ENCODE data around the genes PRG2 and ZFP91.

DNA sequence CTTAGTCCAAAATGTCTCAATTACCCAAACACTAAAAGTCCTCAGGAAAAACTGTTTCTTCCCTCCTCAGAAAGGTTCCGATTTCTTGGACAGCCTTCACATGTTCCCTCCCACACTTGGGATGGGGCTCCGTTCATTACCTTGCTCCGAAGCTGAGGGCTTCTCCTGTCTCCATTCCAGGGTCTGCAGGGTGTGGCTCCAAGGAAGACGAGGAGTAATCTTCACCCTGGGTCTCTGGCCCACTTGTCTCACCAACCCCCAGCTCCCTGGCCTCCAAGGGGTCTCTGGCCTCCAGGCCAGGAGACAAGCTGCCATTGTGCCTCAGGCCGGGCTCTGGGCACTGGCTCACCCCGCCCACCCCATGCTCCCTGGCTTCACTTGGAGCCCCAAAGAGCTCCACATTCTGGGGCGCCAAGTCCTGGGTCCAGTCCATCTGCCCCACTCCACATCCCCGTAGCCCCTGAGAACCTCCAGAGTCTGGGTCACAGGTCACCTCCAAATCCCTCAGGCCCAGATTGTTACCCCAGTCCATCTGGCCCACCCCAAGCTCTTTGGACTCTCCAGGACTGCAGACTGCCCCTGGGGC lies 16.4 kb downstream of the TNKS1BP1 start:
- RRBS = no CpG with 5 or more reads among the region's 8 CpGs

DNA sequence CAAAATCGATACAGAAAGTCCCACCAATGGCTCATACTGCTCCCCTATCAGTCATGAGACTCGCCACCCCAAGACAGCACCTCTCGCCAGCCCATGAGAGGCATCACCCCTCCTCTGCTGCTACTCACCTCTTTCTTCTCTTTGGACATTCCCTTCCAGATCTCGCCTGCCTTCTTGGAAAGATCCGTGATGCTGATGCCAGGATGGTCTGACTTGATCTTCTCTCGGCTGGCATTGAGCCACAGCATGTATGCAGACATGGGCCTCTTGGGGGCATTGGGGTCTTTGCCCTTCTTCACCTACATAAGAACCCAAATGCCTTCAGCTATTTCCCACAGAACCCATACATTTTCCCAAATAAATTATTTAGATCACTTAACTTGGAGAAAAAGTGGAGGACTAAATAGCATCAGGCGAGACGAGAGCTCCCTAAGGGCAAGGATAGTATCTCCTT lies 2.9 kb upstream of the TNKS1BP1 start:
- RRBS = no CpG with 5 or more reads among the region's 8 CpGs

GRCh38 chr11:57390344-57390899 lies at the start of gene PRG2:
Gene PRG2 (minus strand): TSS chr11:57390650.
- RRBS = no CpG with 5 or more reads among the region's 4 CpGs

- RRBS = no CpG with 5 or more reads among the region's 7 CpGs
Observed at GRCh38 chr11:57474084-57474410, 13.7 kb downstream of the RTN4RL2 start.

GRCh38 chr11:57497252-57498210 lies 18.0 kb downstream of the SLC43A1 start:
- RRBS = no CpG with 5 or more reads among the region's 16 CpGs

DNA sequence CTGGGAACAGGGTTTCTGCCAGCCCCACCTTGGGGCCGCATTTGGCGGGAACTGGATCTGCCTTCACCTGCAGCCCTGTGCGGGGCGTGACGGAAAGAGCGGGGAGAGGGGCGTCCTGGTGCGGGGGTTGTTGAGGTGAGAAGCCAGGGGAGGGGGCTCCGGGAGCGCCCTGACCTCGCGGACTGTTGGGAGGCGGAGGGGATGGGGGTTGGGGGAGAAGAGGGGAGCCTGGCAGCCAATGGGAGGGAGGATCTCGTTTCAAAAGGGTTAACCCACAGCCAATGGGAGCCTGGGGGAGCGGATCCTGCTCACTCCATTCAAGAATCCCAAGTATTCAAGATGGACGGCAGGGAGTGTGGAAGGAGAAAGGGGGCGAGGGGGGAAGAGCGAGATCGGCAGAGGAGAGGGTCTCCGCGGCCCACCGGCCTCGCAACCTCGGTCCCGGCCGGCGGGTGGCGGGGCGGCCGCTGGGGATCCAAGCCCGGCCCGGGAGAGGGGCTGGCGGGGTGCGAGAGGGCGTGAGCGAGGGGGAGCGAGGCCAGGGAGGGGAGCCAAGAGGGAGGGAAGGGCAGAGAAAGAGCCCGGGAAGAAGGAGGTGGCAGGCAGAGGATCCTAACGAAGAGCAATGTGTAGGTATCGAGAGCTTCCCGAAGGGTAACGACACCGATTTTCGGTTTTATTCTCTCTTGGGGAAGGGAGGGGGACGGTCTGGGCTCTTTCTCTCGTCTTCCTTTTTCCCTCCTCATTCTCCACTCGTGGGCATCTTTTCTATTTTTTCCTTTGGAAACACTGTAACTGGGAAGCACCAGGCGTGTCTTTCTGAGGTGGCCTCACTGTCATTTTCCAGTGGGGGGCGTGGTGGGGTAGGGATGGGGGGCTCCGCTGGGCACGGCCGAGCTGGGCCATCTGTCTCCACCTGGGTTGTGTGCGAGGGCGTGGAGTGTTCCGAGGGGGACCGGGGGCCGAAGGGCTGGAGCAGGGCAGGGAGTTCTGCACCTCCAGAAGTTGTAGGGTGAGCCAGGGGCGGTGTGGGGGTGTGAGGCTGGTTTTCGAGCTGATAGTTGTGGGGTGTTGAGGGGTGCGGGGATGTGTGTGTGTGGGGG lies 11.3 kb downstream of the YPEL4 start:
- RRBS = 2% methylated on average over 4 of the region's 60 CpGs

DNA sequence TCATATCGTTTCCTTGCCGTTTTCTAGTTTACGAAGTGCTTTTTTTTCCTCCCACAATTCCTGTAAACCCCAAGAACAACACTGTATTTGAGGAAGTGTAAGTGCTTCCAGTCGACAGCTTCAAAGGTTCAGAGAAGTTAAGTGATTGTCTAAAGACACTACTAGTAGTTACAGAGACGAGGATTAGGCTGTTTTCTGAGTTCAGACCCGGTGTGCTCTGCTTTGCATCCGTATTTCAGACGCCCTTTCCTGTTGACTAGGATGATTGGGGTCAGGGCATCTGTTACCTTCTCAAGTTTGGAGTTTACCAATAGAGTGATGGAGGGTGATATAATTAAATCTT lies 428 bp downstream of the CLP1 start:
- RRBS = no CpG with 5 or more reads among the region's 8 CpGs

DNA sequence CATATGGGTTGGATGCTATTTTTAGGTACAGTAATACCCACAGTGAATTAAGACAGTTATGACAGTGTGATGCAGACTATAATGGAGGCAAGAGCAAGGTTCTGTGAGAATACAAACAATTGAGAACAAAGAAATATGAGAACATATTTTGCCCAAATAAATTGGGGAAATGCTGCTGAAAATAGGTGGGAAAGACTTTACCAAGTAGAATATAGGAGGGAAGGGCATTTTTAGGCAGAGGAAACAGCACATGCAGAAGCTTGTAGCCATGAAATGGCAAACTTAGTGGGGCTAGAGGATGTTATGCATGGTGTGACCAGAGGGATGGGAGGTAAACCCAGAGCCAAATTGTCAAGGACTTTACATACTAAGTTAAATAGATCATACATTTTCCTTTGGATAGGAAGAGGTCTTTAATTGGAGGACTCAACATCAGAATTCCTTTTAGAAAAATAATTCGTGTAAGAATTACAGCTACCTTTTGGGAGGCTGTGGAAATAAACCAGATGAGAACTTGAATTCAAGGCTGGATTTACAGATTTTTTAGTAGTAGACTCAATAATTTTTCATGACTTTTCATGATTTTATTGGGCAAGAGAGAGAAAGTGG lies 15.0 kb downstream of the ZDHHC5 start:
- RRBS = no CpG with 5 or more reads among the region's 1 CpG

DNA sequence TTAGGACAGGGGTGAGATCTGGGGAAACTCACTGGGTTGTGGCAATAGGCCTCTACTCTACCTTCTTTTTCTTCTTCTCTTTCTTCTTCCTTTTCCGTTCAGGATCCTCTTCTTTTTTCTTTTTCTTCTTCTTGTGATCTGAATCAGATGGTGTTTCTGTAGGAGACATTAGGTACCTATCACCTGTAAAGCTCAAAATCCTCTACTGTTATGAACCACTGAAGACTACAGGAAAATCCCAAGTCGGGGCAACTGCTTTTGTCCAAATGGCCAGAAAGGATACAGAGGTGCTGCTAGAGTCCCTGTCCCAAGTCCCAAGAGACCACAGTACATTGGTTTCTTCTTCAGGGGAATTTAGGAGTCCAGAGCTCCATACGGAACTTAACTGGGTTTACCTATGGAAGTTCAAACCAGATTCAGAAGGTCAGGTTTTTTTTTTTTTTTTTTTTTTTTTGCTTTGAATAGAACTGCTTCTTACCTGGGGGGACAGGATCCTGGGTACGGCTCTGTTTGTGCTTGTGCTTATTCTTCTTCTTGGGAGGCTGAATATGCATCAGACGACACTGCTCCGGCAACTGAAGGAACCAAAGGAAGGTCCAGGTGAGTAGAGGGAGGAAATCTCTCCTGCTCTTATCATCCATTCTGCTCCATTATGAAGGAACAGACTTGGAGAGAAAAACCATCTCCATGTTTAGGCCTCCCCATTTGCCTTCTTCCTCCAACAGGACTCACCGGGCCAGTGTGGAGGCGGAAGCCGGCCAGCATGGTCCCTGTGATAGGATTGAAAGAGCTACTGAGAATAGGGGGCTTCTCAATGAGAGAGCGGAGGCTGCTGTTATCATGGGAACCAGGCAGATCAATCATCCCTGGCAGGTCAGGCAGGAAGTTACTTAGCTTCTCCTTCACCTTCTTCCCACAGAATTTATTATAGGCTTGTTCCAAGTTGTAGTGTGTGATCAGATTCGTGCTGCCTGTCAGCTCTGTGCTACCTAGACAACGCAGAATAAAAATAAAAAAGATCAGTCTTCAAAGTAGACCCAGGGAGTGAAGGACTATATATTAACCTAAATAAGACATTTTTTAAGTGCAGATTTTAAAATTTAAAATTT lies 7.4 kb downstream of the MED19 start:
- RRBS = no CpG with 5 or more reads among the region's 12 CpGs

- RRBS = no CpG with 5 or more reads among the region's 4 CpGs
Observed at GRCh38 chr11:57740814-57741078, 545 bp upstream of the SELENOH start.

DNA sequence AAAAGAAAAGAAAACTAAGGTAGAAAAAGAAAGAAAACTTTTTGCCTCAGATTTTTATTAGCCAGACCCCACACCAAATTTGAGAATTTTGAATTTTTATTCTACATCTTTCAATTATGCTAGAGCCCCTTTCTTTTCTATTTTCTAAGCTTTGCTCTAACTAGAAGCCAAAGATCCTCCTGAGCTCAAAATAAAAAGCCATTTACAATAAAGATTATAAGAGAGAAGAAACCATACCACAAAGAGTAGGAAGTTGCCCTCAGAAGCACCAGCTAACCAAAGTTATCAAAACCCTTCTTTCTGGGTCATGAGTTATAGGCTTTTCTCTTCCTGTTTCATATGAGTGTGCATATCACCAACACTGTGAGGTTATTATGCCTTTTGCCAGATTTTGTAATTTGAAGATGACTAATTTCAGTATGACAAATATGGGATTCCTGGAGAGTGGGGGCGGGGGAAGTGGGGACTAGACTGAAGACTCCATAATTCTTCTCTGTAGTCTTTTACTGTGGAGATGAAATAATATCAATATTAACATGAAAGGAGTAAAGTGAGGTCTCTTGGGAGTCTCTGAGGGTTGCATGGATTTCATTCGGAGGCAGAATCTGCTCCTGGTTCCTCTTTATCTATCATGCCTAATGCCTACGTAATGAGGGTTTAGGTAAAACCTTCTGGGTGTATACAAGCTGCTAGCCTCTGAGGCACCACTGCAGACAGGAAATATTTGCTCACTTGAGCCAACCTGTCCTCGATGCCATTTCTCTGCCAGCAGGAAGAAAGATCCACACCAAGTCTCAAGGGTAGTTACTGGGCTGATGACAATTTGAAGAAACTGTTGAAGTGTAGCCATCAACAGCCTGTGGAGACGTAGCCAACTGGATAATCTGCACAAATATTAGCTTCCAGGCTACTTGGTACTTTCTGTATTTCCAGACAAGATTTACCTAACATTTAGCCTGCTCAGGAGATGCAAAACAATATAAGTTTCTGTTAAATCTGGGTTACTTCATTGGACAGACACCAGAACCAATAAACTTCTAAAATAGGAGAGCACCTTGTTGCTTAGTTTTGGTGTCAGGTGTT lies 2.0 kb downstream of the LPXN start:
- RRBS = no CpG with 5 or more reads among the region's 5 CpGs

- RRBS = 6% methylated on average over 1 of the region's 34 CpGs
Observed at GRCh38 chr11:58579048-58579325, at the start of gene ZFP91. Gene ZFP91 (plus strand): TSS chr11:58579063.

- RRBS = no CpG with 5 or more reads among the region's 3 CpGs
Observed at GRCh38 chr11:58641363-58641755, 18.9 kb downstream of the CNTF start.

GRCh38 chr11:59135912-59136357 lies 6.7 kb upstream of the FAM111A start:
- RRBS = 2% methylated on average over 7 of the region's 17 CpGs

GRCh38 chr11:59172700-59173028 lies 732 bp downstream of the DTX4 start:
- RRBS = 3% methylated on average over 2 of the region's 19 CpGs

DNA sequence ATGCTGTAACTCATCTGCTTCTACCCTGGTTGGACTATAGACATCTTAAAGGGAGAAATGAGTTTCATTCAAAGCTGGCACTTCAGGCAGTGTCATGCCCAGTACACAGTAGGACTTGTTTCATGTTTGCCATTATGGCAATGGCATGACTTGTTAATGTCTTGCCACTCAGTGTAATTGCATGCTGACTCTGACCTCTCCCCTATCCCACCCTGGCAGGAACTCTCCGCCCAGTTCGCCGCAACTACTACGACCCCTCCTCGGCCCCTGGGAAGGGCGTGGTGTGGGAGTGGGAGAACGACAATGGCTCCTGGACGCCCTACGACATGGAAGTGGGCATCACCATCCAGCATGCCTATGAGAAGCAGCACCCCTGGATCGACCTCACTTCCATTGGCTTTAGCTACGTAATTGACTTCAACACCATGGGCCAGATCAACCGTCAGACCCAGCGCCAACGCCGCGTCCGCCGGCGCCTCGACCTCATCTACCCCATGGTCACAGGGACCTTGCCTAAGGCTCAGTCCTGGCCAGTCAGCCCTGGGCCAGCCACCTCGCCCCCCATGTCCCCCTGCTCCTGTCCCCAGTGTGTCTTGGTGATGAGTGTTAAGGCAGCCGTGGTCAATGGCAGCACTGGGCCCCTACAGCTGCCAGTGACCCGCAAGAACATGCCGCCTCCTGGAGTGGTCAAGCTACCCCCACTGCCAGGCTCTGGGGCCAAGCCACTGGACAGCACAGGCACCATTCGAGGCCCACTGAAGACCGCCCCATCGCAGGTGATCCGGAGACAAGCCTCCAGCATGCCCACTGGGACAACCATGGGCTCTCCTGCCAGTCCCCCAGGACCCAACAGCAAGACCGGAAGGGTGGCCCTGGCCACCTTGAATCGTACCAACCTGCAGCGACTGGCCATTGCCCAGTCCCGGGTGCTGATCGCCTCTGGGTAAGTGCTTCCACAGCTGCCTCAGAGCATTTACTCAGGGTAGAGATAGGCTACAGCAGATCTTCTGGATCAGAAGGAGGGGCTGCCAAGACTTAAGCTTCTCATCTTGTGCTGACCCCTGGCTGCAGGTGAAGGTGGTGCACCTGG lies 9.9 kb downstream of the DTX4 start:
- RRBS = 95% methylated on average over 5 of the region's 33 CpGs

DNA sequence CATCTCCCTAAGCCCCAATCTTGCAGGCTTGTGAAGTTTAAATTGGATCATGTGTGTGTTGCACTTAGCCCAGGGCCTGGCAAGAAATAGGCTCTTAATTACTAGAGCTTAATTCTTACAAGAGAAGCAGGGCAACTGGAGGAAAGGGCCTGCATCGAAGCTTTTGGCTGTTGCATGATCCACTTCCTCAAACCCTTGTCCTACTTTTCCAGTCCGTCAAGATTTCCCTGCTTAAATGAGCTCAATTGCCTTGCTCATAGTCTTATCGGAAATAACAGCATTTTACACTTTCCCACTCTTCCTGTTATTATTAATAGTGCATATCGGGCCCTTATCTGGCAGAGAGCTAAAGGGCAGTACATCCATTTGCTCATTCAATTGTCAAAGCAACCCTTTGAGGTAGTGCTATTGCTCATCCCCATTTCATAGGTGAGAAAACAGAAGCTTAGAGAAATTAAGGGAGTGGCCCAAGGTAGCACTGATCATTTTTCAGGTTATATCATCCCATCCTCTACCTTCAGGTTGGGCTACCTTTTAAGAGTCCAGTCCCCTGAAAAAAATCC lies 18.1 kb downstream of the DTX4 start:
- RRBS = no CpG with 5 or more reads among the region's 4 CpGs

- RRBS = no CpG with 5 or more reads among the region's 7 CpGs
Observed at GRCh38 chr11:59205611-59206048, 7.1 kb downstream of the MPEG1 start.

GRCh38 chr11:59207922-59208621 lies 4.7 kb downstream of the MPEG1 start:
- RRBS = no CpG with 5 or more reads among the region's 5 CpGs